HCT116 (cell line): ENCODE measurements around a stretch of chr17.

GRCh38 chr17:68579674-68580006 lies 21.5 kb downstream of the FAM20A start:
- RRBS, result no CpG with 5 or more reads among the region's 3 CpGs

DNA sequence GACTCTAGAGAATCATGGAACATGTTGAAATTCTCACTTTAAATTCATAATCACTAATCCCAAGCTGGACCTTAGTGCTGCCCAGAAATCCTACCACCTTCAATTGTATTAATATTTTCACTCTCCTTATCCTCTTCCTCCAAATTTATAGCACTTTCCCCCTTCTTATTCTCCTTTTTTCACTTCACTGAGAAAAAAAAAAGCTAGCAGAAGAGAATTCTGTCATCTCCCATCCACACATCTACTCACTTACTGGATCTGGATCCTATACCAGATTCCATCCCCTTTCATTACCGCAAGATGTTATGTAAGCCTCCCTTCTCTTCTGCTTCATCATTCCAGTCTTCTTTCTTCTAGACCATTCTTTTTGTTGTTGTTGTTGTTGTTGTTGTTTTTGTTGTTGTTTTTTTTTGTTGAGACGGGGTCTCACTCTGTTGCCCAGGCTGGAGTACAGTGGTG lies 131.2 kb downstream of the ABCA8 start:
- RRBS, result no CpG with 5 or more reads among the region's 2 CpGs

DNA sequence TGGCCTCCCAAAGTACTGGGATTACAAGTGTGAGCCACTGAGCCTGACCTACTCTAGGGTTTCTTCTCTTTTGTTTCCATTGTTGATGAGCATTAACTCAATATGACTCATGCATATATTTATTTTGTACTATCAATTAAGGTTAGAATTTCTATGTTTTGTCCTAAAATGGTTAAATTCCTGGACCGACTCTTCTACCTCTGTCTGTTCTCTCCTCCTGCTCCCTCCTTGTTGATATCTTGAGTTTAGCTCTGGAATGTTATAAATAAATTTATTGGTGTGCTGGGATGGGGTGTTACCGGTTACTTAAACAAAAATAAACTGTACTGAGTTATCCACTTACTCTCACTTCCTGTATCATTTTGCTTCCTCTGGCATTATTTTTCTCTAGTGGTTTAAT lies 120.2 kb downstream of the ABCA8 start:
- RRBS, result no CpG with 5 or more reads among the region's 2 CpGs

DNA sequence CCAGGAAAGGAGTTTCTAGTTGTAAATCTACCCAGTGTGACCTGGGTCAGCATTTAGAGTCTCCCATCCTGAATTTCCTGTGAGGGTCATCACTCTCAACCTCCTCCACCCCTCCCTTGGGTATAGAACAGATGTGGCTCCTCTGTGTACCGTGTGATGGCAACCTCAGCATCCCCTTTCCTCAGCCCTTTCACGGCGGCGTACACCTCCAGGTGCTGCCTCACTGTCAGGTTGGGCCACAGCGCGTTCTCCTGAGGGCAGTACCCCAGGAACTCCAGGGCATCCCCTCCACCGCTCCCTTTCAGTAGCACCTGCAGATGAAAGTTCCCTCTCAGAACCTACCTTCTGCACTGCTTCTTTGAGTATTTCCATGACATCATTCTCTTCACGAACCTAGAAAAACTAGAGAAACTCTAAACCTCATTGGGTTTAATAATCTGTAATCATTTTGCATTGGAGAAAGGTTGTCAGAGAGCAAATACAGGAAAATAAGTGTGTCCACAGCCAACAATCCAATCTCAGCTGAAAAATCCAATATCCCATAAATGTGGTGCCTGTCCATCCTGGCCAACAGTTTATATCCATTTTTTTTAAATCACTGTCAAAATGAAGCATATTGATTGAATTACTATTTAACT lies 77.7 kb downstream of the ABCA8 start:
- RRBS, result no CpG with 5 or more reads among the region's 8 CpGs

- RRBS, result no CpG with 5 or more reads among the region's 13 CpGs
Measured at GRCh38 chr17:69084840-69085476, 24.2 kb upstream of the ABCA9 start.

- RRBS, result no CpG with 5 or more reads among the region's 5 CpGs
Measured at GRCh38 chr17:69322971-69323828, 3.7 kb downstream of the ABCA5 start.

- RRBS, result no CpG with 5 or more reads among the region's 4 CpGs
Measured at GRCh38 chr17:69430481-69430928, 16.0 kb downstream of the MAP2K6 start.

GRCh38 chr17:70128520-70129326 lies 40.6 kb upstream of the KCNJ2 start:
- RRBS, result no CpG with 5 or more reads among the region's 28 CpGs

DNA sequence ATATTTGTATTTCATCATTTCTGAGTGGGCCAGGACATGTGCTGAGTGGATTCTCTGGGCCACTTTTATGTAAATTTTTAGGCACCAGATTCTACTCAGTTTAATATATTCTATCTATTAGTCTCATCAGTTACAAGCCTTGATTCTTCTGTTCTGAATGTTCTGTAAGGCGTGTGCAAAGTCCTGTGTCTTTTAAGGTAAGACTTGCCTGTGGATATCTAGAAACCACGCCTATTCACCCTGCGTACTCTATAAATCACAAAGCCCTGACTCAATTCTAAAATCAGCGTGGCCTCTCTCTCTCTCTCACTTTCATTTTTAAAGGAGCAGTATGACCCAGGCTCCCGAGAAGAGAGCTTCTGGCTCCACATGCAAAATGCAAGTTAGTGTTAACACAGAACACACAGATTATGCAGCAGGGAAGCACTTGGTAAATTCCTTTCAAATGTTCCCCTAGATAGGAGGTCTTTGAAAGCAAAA lies 32.0 kb upstream of the KCNJ2 start:
- RRBS, result no CpG with 5 or more reads among the region's 5 CpGs

GRCh38 chr17:70288789-70288988 lies 119.4 kb downstream of the KCNJ2 start:
- RRBS, result no CpG with 5 or more reads among the region's 1 CpG

DNA sequence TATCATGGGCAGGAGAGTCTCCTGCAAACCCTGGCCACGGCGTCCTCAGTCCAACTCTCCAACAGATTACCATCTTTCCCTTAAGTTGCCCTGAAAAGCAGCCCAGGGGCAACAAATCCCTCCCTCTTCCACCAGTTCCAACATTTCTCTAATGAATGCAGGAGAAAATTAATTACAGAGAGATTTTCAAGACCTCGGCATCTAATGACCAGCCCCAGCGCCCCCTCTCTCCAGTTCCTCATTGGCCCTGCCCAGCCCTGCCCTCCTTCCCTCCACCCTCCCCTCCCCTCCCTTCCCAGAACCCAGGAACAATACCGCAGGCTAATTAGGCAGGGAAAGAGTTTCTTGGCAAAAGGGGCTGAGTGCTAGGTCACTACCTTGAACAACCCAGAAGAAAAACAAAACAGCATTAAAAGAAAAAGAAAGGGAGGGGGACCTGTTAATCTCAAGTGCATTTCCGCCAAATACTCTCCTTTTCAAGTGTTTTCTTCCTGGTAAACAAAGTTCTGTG lies 215.2 kb downstream of the SOX9 start:
- RRBS, result no CpG with 5 or more reads among the region's 6 CpGs

GRCh38 chr17:72337195-72337593 lies 216.4 kb downstream of the SOX9 start:
- RRBS, result no CpG with 5 or more reads among the region's 1 CpG

DNA sequence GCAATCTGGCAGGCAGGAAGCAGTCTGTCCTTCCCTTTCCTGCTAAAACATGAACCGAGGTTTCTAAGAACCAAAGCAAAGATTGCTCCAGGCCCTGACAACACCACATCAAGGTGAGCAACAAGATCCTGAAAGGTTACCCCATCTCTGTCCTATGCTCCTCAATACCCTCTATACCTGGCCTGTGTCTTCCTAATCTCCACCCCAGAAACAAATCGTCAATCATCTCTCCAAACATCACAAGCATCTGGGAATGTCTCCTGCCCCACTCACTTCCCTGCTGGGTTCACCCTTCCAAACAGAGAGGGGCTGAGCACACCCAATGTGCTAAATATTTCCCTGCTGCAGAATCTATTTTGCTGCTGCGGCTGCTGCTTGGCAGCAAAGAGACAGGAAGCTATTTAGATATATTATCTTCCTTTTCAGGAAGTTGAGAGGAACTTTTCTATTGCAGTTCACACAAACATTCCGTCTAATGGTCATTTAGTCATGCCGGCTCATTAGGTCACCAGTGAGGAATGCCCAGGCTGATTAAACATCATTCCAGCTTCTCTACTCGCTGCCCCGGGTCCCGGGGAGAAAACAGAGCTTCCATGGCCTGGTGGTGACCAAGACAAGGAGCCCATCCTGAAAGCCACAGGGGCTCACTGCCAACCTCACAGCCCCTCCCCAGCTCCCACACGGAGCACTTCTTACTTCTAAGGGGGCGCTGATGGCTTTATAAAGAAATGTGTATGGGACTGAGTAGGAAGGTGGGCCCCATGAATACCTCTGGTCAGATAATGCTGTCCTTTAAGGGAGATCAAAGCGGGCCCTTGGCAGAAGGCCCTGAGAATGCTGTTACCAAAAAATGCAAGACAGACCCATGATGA lies 218.1 kb downstream of the SOX9 start:
- RRBS, result 21% methylated on average over 3 of the region's 11 CpGs

DNA sequence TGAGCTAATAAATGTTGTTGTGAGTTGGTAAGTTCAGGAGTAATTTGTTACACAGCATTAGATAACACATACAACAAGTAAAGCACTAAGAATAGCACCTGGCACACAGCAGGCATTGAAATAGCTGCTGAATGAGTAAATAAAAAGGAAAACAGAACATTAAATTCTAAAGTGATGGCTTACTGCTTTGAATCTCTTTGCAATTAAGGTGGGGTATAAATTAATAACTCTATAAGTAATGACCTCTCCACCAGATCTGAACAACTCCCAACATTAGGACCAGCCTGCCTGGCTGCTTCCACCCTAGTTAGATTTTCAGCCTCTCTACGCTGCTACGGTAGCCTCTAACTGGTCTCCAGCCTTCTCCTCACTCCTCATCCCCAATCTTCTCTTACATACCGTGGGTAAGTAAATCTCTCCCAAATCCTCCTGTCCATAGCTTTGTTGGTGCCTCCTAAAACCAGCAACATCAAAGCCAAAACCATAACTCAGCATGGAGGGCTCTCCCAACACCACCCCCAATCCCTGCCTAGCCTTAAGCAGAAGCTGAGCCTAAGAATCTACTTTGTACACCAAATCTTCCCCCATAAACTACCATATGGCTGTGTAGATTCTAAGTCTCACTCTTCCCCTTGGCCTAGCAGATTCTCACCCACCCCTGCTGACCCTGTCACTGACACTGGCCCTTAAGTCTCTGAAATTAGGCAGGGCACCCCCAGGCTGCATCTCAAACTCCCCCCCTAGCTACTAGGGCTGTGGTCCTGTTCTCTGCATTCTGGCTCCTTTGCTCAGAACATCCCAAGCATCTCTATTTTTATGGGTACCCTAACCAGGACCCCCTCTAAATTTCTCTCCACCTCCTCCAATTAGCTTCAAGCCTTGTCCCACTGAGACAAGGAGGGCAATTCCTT lies 429.0 kb downstream of the SOX9 start:
- RRBS, result no CpG with 5 or more reads among the region's 3 CpGs

DNA sequence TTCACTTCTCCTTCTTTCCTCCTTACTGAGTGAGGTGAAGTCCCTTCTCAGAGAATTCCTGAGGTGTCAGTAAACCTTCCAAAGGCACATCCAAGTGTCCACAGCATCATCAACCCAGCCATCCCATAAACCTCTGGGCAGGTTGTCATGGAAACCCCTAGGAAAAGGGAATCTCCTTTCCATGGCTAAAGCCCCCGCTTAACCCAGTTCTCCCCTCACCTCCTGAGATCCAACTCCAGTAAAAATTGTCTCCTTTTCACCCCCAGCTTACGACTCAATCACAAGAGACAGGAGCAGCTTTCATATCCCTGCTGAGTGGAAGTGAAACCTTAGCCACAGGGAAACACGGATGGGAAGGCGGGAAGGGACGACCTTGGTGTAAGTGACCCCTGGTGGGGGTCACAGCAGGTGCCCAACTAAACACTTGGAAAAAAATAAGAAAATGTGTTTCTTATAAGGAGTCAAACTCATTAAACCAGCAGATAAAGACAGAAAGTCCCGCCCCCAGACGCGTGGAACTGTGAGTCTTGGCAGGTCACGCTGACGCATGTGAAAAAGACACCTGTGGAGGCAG lies 432.0 kb downstream of the SOX9 start:
- RRBS, result no CpG with 5 or more reads among the region's 10 CpGs

GRCh38 chr17:72560332-72561319 lies 439.8 kb downstream of the SOX9 start:
- RRBS, result no CpG with 5 or more reads among the region's 25 CpGs

DNA sequence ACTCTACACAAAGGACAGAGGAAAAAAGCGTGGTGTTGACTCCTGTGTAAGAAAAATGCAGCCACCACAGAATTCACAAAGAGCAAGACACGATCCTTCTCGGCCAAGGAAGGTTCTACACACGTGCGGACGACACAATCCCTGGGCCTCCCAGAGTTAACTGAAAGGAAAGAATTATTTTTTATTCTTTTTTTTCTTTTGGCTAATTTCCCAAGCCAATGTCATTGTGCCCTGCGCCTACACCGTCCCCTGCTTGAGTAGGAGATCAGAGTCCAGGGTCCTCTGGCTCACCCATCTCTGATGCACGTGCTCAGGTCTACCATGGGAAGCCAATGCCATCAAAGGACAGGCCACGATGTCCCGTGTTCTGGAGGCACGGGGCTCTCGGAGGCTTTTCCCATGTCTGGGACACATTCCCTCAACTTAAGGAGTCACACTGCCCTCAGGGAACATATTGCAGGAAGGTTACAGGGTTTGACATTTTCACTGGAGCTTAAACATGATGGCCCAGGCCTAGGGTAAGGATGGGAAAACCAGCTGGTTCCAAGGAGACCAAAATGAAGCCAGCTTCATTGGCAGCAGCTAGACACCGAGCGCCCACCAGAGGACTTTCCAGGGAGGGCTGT lies 123.7 kb downstream of the SLC39A11 start:
- RRBS, result no CpG with 5 or more reads among the region's 15 CpGs

- RRBS, result no CpG with 5 or more reads among the region's 3 CpGs
Measured at GRCh38 chr17:72992858-72993275, 99.6 kb downstream of the SLC39A11 start.

DNA sequence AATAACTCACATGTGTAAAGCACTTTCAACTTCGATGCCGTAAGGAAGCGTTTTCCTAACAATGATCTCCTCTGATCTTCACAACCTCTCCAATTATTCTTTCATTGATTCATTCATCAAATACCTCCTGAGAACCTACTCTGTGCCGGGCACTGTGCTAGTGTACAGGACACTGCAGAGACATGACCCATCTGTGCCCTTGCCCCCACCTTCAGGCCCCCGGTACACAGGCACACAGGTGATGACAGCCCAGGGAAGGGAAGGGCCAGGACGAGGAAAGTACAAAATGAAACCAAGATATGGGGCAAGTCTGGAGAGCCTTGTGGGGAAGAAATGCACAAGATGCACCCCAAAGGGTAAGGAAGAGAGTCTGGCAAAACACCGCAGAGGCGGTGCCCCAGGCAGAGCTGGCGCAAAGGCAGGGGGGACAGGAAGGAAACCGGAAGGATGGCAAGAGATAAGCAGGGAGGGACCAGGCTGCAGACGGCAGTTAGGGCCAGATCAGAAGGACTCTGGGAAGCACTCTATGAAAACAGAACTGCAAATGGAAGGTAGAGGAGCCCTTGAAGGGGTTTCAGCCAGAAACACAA lies 81.5 kb downstream of the SLC39A11 start:
- RRBS, result 95% methylated on average over 2 of the region's 11 CpGs

DNA sequence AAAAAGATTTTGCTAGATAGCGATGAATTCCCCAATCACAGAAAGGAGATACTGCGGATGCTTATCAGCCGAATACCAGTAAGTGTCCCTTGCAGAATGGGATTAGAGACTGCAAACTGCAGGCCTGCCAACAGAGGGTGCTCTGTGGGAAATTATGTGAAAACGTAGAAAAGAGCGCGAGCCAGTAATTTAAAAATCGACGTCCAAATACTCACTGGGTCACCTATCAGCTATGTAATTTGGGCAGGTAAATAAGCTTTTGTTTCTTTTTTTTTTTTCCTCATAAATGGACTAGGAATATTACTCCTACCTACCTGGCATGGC lies 1.4 kb upstream of the COG1 start:
- RRBS, result no CpG with 5 or more reads among the region's 8 CpGs